Epithelial cell of proximal tubule (primary cell): ENCODE data around the genes LDLRAD1 and PARS2.

DNA sequence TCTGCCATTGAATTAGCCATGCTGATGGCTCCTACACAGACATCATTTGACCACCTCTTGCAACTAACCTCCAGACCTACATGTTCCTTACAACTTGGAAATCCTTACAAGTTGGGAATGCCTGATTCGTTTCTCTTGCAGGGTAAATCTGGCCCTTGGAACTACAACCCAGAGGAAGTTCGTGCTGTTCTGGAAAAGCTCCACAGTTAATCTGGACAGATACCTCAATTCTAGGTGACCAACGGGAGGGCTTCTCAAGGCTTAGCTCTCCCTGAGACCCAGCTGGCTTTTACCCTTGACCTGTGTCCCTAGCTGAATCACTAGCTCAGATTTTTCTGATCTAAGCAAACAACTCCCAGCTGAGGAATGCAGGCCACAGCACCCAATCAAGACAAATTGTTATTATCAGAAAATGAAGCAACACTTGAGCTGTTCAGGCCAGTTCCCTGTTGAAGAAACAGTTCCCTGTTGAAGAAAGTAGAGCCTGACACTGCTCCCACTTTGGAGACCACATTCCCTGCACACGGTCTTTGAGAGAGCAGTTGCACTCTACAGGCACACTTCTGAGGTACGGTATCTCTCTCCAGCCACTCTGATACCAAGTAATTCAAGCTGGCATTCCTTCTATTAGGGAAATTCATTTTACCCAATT, 15.9 kb downstream of the DIO1 start:
- RAMPAGE, long total RNA = no peak
- RRBS = no CpG with 5 or more reads among the region's 5 CpGs

DNA sequence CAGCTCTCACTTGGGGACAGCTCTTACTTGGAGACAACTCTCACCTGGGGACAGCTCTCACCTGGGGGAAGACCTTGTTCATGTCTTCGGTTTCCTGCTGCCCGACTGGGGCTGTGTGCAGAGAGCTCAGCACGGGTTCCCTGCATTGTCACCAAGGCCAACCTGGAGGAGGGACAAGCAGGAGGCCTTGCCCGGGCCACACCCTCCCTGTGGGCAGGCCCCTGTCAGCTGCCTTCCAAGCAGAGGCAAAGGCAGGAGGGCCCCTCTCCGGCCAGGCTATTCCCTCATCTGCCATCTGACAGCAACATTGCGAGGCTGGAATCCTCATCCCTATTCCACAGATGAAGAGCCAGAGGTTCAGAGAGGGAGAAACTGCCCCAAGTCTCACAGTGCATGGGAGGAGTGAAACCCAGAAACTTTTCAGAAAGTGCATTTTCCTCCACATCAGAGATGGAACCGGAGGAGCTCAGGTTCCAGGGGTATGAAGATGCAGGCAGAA, at the start of gene LDLRAD1:
Gene LDLRAD1, minus strand, starts transcription at position 156 of the 499 bp plus-strand sequence.
- RAMPAGE, long total RNA = no peak
- RRBS = 27% methylated on average over 2 of the region's 7 CpGs

DNA sequence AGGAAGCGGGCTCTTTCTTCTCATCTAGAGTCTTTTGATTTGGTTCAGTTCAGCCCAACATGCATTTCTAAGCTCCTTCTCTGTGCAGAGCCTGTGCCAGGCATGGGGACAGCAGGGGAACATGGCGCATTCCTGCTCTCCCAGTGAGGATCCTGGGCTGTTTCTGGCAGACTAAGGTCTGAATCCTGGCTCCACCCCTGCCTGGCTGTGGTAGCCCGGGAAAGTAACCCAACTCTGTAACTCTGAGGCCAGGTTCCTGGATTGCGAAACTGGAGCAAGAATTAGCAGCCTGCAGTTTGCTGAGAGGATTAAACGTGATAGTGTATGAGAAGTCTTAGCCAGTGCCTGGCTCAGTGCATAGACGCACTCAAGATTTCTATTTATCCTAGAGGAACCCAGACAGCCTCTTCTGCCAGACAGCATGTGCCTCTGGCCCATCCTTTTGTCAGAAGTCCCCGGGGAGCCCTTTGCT, 1.0 kb upstream of the CDCP2 start:
- RAMPAGE, long total RNA = no peak
- RRBS = no CpG with 5 or more reads among the region's 7 CpGs

DNA sequence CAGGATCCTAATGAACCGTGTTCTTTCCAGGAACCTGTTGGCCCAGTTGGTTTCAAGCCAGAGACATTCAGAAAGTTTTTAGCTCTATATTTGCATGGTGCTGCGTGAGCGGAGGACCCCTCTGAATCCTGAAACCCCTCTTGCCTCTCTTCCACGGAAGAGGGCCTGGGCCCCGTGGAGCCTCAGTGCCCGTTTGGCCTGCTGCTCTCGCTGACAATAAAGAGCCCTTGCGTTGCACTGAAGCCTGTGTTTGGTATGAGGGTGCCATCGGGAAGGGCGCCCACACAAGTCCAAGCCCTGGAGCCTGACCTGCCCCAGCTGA, 18.1 kb downstream of the MRPL37 start:
- RAMPAGE, long total RNA = no peak
- RRBS = no CpG with 5 or more reads among the region's 10 CpGs

DNA sequence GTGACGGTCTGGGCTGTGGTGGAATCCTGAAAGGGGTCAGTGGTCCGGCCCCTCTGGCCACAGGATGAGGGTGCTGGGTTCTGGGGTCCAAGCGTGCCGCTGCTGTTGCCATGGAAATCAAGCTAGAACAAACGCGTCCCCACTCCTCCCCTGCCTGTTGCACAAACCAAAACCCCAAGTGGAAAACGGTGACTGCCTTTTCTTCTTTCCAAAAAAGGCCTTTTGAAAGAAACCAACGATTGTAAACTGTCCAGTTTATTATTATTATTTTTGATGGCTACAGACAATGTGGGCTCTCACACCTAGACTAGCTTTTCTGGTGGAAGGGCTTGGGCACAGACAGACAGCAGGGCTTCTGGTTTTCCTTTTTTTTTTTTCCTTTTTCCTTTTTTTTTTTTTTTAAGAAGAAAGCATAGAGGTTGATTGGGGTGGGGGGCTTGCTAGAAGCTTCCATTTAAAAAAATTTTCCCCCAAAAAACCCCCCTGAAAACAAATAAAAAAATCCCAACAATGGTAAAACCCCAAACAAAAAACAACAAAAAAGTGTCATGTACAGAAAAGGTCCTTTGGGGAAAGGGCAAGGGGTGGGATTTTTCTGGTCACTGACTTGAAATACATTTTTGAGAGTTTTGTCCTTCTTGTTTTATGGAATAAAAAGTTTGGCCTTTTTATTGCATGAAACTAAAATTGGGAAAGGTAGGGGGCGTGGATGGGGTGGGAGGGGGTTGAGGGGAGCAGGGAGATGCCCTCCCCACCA, 26.5 kb downstream of the MRPL37 start:
- RAMPAGE, long total RNA = no peak
- RRBS = 90% methylated on average over 2 of the region's 9 CpGs

DNA sequence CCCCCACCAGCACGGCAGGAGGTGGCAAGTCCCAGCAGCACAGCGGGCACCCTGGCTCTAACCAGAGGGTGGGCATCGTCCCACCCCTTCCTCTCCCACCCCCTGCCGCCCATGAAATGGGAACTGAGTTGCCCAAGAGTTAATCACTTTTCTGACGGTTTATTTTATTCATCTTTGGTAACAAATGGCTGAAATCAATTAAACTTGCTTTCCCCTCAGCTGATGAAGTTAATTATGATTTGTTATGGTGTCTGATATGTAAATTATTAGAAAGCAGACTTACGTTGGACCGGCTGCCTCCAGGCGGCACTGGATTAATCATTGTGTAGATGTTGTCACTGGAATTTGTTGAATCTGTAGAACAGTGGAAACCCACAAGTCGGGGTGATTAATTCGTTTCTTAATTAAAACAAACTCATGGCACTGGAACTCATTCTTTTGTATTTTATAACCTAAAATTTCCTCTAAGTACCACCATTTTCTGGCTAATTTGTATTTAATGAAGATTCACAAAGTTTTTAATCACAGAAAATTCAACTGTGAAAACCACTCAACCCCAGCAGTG, 39.0 kb downstream of the MRPL37 start:
- RAMPAGE, long total RNA = no peak
- RRBS = no CpG with 5 or more reads among the region's 10 CpGs

- RAMPAGE, long total RNA = no peak
- RRBS = 100% methylated on average over 1 of the region's 20 CpGs
Measured at GRCh38 chr1:54251437-54252056, 51.6 kb downstream of the MRPL37 start.

DNA sequence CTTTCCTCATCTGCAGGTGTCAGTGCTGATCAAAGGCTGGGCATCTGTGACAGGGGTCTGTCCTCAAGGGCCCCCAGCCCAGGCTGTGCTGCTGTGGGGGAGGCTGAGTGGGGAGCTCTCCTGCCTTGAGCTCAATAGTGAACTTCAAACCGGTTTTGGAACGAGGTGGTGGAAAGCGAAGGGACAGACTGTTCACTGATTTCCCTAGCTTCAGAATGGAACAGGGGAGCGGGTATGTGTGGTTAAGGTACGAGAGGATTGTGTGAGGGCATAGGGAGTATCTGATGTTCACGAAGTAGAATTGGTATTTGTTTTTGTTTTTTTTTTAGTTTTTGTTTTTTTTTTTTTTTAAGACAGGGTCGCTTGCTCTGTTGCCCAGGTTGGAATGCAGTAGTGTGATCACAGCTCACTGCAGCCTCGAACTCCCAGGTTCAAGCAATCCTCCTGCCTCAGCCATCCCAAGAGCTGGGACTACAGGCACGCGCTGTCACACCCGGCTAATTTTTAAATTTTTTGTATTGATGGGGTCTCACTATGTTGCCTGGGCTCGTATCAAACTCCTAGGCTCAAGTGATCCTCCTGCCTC, 53.0 kb downstream of the MRPL37 start:
- RAMPAGE, long total RNA = no peak
- RRBS = no CpG with 5 or more reads among the region's 12 CpGs

DNA sequence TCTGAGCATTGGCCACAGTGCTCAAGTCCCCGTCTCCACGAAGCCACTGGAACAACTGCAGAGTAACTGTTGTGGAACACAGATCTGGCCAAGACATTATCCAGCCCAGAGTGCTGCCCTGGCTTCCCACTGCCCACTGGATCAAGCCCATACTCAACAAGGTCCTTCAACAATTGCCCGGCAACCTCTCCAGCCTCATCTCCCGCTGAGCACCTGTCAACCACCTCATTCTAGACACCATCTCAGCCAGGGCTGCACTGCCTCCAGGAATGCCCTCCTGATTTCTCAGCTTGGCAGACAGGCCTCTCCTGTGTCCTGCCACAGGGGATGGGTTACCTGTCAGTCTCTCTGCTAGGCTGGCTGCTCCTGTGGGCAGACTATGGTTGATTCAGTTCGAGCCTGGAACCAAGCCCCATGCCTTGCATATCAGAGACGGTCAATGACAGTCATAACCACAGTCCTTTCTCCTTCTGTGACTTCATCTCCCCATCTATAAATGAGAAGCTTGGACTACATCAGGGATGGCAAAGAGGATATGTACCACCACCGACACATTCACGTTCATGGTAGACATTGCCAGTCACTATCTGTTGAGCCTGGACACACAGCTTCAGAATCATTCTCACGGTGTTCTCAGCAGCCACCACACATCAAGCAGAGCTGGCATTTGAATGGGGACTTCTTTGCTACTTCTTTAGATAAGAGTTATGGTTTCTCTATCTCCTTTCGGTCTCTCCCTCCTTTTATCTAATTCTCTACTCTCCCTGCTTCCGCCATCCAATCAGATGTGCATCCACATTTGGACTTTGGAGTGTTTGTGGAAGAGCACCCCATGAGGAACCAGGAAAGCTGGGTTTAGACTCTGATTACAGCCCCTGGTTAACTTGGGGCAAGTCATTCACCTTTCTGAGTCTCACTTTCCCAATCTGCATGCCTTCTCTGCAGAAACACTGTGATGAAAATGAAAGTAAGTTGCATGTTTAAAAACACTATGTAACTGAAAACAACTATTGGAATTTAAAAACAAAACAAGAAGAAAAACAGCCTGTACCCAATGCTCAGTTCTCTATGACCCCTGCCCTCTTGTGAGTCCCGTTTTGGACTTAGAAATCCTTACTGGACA, 77.0 kb downstream of the MRPL37 start:
- RAMPAGE, long total RNA = no peak
- RRBS = no CpG with 5 or more reads among the region's 12 CpGs

DNA sequence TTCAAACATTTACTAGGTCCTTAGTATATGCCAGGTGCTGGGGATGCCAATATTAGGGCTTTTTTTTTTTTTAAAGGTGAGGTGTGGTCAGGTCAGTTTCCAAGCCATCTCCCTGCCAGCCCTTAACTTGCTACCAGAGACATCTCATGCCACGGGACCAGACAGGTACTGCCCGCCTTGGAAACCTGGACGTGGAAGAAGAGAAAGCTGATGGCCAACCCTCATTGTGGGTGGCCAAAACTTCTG, 78.2 kb downstream of the MRPL37 start:
- RAMPAGE, long total RNA = no peak
- RRBS = no CpG with 5 or more reads among the region's 3 CpGs

- RAMPAGE, long total RNA = no peak
- RRBS = no CpG with 5 or more reads among the region's 5 CpGs
Measured at GRCh38 chr1:54285161-54285580, 85.2 kb downstream of the MRPL37 start.

DNA sequence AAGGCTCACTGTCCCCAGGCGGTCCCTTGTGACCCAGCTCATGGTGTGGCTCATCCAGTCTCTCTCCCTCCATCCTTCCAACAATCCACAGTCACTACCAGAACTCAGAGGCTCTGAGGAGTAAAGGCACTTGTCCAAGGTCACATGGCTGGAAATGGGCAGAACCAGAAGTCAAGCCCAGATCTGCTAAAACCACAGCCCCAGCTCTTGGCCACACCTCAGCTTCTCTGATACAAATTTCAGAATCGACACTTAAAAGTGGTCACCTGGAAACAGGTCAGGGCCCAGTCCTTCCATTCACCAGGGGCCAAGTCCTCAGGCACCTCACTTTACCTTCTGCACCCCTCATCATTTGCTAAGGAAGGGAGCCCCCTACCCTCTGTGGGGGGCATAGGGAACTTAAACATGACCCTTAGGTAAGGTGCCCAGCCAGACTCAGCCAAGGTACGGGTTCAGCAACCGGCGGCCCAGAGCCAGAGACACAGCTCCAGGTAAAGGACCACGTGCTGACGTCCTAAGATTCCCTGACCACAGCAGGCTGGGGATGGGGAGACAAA, 90.0 kb downstream of the MRPL37 start:
- RAMPAGE, long total RNA = no peak
- RRBS = no CpG with 5 or more reads among the region's 7 CpGs

DNA sequence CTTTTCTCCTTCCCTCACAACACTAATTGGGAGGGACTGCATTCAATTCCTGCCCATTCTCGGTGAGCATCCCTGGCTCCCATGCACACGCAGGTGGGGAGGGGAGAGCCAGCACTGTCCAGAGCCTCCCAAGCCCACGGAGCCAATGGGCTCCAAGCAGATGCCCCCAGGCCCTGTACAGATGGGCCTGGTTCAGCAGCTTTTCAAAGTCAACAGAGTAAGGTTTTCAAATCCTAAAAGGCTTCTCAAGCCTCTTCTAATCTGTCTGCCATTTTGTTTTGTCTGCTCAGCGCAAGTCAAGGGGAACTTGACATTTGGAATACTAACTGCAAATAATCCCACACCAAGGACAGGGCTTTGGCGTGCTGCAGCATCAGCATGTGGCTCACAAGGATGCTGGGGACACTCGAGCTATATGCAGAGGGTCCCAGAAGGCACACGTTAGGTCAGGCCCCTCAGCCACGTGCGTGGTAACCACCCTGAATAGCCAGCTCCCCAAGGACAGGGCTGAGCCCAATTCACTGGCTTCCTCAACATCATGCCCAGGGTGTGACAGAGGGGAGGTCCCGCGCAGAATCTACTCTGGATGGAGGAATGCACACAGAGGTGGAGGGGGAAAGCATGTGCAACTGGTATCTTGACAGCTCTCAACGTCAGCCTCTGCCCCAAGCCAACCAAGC, 136.6 kb downstream of the MRPL37 start:
- RAMPAGE, long total RNA = no peak
- RRBS = no CpG with 5 or more reads among the region's 12 CpGs

- RAMPAGE, long total RNA = no peak
- RRBS = no CpG with 5 or more reads among the region's 15 CpGs
Measured at GRCh38 chr1:54391370-54392145, 156.5 kb upstream of the ACOT11 start.

DNA sequence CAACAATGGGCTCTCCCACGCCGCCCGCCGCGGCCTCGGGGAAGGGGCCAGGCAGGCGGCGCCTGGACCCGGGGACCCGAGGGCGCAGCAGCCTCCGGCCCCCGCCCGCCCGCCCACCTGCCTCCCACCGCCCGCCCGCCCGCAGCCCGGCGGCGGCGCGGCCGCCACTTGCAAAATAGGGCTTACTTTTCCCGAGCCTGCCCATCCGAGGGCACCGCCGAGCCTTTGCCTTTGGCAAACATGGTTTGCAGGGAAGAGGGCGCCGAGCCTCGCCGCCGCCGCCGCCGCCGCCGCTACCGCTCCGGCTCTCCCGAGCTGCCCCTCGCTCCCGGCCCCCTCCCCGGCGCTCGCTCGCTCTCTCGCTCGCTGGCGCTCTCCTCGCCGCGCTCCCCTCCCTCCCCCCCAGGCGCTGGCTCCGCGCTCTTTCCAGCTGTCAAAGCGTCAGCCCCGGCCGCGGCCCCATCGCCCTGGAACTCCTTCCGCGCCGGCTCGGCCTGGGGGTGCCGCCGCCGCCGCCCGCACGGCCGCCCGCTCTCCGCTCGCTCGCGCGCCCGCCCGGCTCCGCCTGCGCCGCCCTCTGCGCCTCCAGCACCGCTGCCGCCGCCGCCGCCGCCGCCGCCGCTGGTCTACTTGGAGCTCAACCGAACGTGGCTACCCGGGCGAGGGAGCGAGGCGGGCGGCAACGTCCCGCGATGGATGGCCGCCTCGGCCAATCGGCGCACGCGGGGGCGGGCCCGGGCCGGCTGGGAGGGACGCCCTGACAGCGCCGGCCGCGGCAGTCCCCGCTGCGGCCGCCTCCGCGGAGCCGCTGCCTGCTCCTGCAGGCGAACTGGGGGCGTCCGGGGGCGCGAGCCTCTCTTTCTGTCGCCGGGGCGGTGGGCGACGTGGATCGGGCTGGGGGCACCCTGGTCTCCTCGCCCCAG, 142.0 kb upstream of the ACOT11 start:
- RAMPAGE, long total RNA = no peak
- RRBS = 1% methylated on average over 49 of the region's 136 CpGs

- RAMPAGE, long total RNA = no peak
- RRBS = 35% methylated on average over 5 of the region's 22 CpGs
Measured at GRCh38 chr1:54475333-54475910, 72.6 kb upstream of the ACOT11 start.

GRCh38 chr1:54479471-54479688, 68.6 kb upstream of the ACOT11 start:
- RAMPAGE, long total RNA = no peak
- RRBS = no CpG with 5 or more reads among the region's 1 CpG

DNA sequence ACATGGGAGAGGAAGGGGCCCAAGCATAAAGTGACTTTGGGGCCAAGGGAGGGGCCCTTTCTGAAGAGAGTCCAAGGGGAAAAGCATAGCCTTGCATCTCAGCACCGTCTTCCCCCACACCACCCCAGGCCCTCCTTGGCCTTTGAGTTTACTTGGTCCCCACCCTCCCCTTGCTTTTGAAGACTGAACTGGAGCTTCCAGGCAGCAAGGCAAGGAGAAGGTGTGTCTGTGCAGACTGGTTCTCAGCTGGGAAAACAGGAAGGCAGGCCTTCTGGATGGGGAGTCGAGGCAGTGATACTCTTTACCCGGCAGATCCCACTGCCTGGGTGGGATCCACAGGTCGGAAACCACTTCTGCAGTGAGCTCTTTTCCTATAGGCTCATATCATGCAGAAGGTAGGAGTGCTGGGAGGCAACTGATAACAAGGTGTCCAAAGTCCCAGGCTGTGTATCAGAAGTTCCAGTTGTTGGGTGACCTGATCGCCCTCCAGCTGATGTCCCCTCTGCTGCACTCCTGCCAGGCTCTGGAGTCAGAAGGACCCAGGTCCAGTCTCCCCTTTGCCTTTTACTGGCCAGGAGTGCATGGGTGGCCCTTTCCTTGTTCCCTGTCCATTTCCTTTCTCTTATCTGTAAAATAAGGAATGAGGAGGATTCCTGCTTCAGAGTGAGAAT, 17.1 kb downstream of the ACOT11 start:
- RAMPAGE, long total RNA = no peak
- RRBS = no CpG with 5 or more reads among the region's 5 CpGs

GRCh38 chr1:54764388-54765310, at the start of gene PARS2:
Gene PARS2, minus strand, starts transcription at chr1:54764523.
- RAMPAGE, long total RNA = no peak
- RRBS = 0% methylated on average over 4 of the region's 46 CpGs

DNA sequence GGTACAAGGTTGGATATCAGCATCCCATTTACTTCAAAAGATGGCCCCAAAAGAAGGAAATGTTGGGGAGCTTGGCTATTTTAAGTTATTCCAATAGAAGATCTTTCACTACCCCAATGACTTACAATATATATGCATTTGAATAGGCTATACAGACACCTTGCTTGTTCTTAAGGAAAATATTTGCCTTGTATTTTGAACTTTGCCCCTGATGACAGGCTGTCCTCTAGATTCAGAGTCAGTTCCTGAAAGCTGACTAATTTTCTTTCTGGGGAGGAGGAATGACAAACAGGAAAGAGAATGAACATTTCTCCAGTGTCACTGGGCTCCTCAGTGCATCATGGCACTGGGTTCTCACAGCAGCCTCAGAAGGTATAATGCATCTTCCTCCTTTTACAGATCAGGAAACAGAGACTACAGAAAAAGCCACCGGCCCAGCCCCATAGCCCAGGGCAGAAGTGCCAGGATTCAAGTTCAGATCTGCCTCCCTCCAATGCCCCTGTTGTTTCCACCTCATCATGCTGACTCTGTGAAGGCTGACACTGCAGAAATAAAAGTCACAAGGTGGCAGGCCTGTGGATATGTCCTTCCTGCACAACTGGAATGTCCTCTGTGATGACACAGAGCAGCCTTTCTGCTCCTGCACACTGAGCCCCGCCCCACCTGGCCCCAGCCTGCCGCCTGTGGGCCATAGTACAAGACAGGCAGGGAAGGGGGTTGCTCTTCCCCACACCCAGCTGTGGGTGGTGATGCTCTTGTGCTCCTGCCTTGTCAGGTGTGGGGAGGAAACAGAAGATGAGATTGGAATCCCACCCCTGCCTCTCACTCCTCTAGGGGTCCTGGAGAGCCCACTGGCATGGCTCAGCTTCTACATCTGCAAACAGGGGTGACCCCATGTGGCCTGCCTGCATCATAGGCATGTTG, 6.5 kb downstream of the TTC22 start:
- RAMPAGE, long total RNA = no peak
- RRBS = no CpG with 5 or more reads among the region's 3 CpGs